ENCODE data around the genes NOL4, DTNA and RPRD1A.

- PRO-cap = no peak
- RAMPAGE, long total RNA = no peak
These were observed 98.2 kb downstream of the GAREM1 start for GRCh38 chr18:32372215-32373127.

DNA sequence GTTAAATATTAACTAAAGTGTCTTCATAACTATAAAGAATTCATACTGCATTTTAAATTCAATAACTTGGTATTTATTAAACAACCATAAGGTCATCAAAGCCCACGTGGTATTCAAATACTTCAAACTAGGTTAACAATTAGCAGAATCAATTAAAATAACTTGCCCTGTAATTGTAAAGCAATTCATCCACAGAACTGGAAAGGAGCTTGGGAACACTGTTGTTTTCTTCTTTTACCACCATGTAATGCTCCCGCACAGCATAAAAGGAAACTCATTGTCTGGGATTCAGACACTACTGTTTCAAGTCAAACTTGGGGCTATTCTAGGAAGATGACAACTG, 10.4 kb downstream of the GAREM1 start:
- PRO-cap = no peak
- RAMPAGE, long total RNA = no peak

DNA sequence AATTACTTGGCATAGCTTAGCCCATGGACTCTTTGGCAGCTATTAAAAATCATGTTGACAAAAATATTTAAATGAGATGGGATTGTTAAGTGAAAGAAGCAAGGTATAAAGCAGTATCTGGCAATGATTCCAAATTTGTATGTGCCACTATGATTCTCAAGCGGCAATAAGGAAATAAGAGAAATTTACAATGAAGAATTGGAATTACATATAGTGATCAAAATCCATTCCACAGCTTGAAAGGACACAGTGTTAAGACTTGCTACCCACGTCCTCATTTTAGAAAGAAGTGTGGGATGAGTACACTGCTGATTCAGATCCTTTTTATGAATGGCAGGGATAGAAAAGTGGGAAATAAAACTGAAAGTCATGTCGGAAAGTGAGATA, 2.4 kb downstream of the GAREM1 start:
- PRO-cap = no peak
- RAMPAGE, long total RNA = no peak

DNA sequence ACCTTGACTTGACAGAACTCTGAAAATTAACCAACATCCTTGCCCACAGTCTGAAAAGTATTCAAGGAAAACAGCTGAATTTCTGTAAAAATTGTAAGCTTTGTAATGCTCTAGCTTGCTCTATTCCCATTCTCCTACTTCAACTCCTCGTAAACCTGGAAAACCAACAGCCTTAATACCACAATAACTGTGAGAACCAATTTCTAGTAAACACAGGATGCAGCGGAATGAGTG, 241.1 kb upstream of the KLHL14 start:
- PRO-cap = no peak
- RAMPAGE, long total RNA = no peak

DNA sequence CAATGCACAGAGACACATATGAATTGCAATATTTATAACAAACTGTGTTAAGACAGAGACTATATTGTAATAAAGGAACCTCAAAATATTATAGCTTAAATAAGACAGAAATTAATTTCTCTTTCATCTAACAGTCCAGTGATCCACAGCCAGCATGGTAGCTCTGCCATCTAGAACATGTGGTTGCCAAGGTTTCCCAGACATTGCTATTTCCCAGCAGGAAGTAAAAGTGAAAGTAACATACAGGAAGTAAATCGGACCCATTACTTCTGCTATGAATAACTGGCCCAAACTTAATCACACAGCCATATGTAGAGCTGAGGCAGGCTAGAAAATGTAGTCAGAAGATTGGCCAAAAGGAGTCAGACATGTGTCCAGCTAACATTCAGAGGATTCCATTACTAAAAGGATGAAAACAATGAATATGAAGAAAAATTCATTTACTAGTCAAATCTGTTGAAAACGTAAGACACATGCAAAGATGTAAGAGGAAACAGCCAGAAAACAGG, 71.0 kb downstream of the NOL4 start:
- PRO-cap = no peak
- RAMPAGE, long total RNA = no peak

DNA sequence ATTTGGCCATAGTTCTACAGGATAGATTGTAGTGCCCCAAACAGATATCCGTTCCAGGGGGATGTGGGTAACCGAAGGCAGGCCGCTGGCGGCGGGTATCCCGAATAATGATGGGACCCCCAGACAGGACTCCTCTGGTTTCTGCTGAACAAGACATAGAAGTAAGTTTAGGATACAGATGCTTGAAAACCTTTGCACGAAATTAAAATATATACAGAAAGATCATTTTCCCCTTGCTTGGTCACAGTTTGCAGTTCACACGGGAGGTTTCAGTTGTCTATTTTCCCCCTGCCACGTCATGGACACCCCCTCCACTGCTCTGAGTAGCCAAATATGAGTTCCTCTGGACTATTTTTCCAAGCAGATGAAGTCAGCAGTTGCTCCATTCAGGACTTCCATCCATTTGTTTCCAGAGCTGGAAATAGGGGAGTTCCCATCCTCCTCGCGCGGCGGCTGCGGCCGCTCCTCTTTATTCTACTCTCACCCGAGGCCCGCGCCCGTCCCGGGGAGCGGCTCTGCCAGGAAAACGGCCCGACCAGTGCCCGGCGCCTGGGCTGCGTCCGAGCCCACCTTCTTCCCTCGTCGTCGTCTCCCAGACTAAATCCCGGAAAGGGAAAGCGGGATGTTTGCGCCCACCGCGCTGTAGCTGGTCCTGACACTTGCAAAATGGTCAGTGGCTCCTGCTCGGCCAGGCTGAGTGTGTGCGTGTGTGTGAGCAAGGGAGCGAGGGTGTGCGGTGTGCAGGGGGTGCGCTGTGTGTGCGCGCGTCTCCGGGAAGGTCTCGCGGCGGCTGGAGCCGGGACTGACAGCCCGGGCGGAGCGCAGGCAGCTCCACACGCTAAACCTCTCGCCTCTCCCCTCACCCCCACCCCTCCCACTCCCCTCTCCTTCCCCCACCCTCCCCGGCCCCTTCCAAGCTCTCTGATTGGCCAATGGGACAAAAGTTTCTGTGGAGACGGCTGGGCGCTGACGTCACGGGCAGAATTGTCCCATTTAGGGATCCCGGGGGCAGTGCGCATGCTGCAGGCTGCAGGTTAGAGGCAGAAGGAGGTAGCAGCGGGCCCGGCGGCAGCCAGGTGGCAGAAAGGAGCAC, at the start of gene NOL4:
Gene NOL4 (minus strand): TSS at position 840 of the 1,093 bp plus-strand sequence.
- PRO-cap = no peak
- RAMPAGE, long total RNA = no peak

DNA sequence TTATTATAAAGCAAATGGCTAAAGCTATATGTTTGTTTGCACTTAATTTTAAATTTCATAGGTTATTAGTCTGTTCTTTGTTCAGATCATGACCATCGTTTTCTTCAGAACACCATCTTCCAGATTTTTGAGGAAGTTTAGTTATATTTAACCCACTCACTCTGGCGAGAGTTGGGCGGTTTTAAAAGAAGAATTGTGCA, 214.8 kb upstream of the DTNA start:
- PRO-cap = no peak
- RAMPAGE, long total RNA = no peak

DNA sequence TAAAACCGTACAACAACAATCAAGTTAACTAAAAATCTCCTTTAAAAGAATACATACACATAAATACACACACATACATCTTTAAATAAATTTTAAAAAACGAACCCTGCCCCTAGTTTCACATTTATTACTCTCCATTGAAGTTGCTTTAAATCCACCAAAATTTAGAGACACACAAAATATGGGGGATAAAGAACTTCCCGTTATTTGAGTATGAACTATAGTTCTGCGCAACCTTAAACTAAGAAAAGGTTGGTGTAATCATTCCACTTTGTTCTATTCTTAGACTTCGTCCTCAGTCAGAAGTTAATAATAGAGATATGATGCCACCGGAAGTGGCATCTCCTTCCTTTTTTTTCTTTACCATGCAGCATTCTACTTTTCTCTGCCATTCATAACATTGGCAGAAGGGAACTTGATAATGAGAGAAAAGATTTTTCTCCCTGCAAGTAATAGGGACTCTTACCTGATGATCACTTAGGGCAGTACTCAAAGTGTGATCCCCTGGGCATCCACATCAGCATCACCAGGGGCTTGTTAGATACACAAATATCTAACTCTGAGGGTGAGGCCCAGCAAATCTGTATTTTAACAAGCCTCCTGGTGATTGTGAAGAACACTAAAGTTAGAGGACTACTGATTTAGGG, 147.8 kb upstream of the DTNA start:
- PRO-cap = no peak
- RAMPAGE, long total RNA = no peak

- PRO-cap = no peak
- RAMPAGE, long total RNA = start-site peak on the plus strand at chr18:34710201-34710362, 32 reads
These were observed at the start of gene DTNA for GRCh38 chr18:34710147-34710410. Gene DTNA (plus strand): TSS chr18:34710298.

GRCh38 chr18:35083223-35083813, 42.1 kb downstream of the MAPRE2 start:
- PRO-cap = no peak
- RAMPAGE, long total RNA = no peak

DNA sequence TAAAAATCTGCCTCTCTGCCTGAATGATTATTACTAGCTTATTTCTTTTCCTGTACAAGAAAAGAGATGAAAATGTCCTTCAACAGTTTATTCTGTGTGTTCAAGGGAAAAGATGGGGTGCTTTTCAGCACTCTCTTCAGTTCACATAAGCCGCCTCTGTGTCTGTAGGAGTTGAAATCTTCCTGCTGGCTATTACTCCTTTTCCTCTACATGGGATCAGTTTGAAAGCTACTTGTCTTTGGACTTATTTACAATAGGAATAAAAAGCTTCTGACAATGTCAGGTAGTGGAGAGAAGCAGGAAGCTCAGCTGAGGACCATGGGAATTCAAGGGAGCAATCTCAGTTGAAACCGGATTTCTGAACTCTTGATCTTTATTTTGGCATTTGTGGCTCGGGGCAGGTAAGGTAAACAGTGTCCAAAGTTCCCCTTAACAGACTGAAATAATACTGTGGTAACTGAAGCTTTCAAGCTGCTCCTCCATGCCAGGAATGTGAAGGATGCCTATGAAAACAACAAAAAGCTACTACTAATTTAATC, 43.4 kb downstream of the MAPRE2 start:
- PRO-cap = no peak
- RAMPAGE, long total RNA = no peak

GRCh38 chr18:35340163-35341436, 3.6 kb downstream of the ZNF24 start:
- PRO-cap = no peak
- RAMPAGE, long total RNA = no peak

DNA sequence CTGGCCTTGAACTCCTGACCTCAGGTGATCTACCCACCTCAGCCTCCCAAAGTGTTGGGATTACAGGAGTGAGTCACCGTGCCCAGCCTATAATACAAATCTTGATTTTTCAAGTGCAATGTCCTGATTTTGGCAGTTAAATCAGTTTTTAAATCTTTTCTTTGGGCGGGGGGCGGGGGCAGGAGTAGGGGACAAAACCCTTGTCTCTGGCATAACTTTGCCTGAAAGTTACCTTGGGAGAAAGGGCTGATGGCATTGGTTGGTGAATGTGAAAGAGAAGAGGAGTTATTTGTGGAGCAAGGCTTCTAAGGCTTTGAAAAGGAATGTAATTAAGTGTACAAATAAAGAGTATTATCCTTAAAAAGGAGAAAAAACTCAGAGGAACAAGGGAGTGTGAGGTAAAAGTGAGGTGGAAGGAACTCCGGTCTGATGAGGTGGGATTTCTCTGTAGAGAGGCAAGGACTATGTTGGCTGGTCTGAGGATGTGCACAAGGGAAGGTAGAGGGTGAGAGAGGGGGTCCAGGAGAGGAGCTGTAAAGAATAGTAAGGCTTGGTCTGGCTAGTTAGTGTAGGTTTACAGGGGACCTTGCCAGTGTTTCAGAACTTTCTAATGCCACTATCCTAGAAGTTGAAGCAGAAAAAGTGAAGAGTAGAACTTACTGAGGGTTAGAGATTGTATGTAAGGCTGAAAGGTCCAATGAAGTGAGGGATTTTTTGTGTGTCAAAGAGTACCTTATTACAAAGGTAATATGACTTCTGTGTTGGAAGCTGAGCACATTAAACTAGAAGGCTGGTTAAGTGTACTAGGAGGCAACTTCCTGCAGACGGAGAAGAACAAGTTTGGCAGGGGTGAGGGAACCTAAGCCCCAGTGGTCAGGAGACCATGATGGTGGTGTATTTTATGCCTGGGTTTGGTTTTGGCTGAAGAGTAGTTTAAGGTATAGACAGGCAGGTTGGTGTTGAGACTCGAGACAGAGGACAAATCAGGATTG, 12.7 kb downstream of the GALNT1 start:
- PRO-cap = no peak
- RAMPAGE, long total RNA = start-site peak on the plus strand centred at position 213 of the sequence, 99 bp wide, 7 reads; start-site peak on the plus strand centred at position 417 of the sequence, 126 bp wide, 9 reads; start-site peak on the plus strand centred at position 815 of the sequence, 247 bp wide, 30 reads

DNA sequence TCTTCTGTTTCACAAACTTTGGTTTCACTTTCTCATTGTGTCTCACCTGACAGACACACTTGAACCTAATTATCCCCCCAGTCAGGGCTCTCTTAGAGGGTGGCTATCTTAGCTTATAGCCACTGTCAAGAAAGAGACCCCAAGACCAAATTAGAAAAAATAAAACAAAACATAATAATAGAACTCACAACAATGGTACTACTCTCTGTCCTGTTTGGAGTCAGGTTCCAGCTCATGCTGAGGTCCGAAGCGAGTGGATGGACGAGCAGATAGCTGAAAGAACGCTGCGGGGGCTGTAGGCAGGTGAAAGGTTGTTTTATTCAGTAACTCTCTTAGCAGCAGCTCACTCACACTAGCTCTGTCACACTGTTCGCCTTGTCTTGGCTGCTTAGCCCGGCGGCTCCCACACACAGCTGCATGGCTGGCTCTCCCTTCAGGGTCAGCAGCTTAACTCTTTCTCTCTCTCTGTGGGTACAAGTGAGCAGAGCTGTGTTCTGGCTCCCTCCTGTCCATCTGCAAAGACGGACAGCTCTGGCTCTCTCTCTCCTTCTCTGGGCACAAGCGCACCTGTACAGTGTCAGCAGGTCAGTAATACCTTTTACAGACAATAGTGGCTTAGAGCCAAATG, 149.1 kb downstream of the GALNT1 start:
- PRO-cap = no peak
- RAMPAGE, long total RNA = no peak

- PRO-cap = no peak
- RAMPAGE, long total RNA = no peak
These were observed 23.0 kb upstream of the C18orf21 start for GRCh38 chr18:35949122-35950156.

GRCh38 chr18:36066734-36068070, at the start of gene RPRD1A:
Gene RPRD1A (minus strand): TSS chr18:36067559.
- PRO-cap = bidirectional peak, plus-strand start at chr18:36067315, minus-strand start at chr18:36067276; bidirectional peak, plus-strand start at chr18:36067653, minus-strand start at chr18:36067559
- RAMPAGE, long total RNA = start-site peak on the minus strand at chr18:36067416-36067547, 461 reads

DNA sequence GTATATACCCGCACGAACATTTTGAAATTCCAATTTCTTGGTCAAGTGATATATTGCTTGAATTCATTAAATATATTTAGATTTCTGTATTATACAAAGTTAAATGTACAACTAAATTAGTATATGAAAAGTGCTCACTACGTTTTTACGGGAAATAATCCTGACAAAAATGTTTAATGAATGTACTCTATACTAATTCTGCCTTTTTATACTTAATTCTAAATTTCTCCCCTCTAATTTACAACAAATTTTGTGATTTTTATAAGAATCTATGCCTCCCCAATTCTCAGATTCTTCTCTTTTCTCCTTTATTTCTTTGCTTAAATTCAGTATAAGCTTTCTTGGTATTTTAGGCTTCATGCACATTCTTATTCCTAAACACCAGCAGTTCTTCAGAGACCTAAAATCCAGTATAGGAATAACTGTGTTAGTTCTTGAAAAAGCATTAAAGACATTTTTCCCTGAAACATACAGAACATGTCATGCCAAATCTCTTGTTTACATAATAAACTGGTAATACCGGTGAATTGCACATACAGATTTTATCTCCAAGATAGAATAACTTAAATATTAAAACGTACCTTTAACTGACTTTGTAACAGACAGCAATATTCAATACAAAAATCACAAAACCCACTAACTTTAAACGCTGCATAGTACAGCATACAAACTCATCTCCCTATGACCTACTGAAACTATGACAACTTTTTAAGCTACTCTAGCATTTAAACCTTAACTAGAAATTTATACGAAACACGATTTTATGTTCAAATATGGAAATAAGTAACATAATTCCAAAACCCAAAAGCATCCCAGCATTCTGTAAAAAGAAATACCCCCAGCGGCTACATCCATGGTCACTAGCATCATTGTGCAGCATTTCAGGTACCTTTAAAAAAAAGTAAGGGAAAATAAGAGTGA, 20.0 kb downstream of the SLC39A6 start:
- PRO-cap = no peak
- RAMPAGE, long total RNA = no peak

- PRO-cap = unidirectional peak, minus-strand start at chr18:36628935
- RAMPAGE, long total RNA = no peak
These were observed 200.0 kb downstream of the TPGS2 start for GRCh38 chr18:36628703-36629271.

GRCh38 chr18:37253161-37253807, 312.3 kb downstream of the CELF4 start:
- PRO-cap = no peak
- RAMPAGE, long total RNA = no peak

- PRO-cap = no peak
- RAMPAGE, long total RNA = no peak
These were observed 78.3 kb downstream of the CELF4 start for GRCh38 chr18:37487221-37487835.

Measured in vagina (tissue), 1 donor.